Myometrial cell (primary cell): ENCODE measurements around the gene RRN3.

DNA sequence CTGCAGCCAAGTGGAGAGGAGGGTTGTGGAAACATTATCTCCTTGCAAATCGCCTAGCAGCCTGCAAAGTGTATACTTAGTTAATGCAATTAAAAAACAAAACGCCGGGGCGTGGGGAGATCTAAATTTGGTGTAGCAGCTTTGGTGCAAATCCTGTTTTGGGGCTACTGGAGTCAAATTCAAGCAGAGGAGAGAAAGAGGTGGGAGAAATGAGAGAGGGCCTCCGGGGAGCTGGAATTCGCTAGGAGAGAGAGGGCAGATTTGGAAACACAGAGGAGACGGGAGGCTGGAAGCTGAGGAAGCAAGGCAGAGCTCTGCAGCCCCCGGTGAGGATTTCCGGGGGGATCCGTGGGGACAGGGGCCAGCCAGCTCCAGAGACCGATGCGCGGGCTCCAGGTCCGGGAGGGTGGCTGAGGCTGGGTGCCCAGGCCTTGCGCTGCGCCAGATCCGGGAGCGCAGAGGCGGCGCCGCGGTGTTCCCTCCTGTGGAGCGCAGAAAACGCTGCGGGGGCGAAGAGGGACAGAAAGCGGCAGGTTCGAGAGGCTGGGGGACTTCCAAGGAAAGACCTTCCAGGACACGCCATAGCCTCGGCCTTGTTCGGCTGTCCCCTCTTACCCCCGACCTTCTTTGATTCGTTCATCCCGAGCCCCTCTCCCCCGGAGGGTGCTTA, 924 bp upstream of the SHISA9 start:
- RAMPAGE, long total RNA = no peak

- RAMPAGE, long total RNA = no peak
These were observed 21.8 kb upstream of the ERCC4 start for GRCh38 chr16:13898023-13898696.

DNA sequence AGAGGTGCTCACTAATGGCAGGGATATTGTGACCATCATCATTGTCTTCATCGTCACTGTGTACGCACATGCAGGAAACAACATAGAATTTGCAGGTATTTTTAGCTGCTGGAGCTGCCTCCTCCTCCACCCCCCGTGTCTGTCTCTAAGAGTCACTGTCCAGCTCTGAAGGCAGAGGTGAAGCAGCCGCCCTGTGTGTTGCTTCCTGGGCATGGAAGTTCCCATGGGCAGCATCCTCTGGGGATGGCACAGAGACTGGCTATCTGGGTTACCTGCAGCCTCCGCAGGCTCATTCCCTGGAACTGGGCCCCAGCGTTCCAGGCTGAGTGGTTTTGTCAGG, 41.6 kb upstream of the MRTFB start:
- RAMPAGE, long total RNA = no peak

DNA sequence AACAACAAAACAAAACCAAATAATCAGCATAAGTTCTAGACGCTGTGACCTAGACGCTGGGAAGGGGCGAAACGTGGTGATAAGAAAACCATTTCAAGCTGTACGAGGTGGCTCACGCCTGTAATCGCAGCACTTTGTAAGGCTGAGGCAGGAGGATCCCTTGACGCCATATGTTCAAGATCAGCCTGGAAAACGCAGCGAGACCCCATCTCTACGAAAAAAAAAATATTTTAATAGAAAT, 559 bp upstream of the BFAR start:
- RAMPAGE, long total RNA = no peak

- RAMPAGE, long total RNA = no peak
These were observed 42.5 kb upstream of the NPIPA1 start for GRCh38 chr16:14894786-14895098.

- RAMPAGE, long total RNA = no peak
These were observed 1.9 kb upstream of the NTAN1 start for GRCh38 chr16:15057787-15058167.

DNA sequence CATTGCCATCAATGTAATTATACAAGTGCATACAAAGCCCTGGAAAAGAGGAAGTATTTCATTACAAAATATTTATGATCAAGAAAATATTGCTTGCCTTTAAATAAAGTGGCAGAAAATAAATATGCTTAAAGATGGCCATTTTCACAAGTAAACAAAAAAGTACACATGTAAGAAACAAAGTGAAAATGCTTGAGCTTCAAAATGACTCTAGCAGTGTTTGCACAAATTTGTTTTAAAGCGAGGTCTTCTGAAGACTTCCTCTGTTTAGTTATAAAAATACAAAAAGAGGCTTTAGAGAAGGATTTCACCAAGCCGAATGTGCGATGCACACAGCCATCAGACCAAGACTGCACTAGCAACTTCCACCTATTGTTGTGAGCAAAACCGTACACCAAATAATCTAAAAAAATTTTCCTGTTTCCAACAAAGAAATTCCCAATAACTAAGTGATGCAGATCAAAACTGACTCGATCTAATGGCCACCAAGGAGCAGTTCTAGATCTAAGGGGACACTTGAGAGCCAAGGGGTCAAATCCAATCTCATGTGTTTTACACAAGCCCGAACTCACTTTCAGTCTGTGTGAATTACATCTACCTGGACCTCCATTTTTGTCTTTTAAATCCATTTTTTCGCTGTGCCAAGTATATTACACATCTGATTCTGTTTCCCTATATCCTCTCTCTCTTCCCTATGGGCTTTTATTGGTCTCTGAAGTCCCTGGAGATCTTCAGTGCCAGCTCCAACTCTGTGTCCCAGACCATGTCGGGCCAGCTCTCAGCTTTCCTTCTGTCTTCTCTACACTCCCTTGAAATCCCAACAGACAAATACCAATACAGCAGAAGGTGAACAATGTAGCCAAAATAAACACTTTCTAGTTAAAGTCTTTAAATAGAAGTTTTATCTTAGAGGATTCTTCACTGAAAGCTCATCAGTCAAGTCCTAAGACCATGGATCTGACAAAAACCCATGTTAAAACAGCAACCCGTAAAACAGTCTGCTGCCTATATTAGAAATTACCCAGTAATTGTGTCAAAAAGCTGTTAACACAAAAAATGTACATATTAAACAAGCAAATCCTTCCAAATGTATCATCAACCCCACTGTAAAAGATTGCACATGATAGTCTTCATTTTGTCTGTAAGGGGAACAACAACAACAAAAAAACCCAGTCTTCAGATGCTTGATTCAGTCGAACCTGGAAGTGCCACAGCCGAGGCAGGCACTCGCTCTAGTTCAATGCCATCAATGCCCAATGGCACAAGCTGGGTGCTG, 5.0 kb upstream of the NTAN1 start:
- RAMPAGE, long total RNA = no peak

DNA sequence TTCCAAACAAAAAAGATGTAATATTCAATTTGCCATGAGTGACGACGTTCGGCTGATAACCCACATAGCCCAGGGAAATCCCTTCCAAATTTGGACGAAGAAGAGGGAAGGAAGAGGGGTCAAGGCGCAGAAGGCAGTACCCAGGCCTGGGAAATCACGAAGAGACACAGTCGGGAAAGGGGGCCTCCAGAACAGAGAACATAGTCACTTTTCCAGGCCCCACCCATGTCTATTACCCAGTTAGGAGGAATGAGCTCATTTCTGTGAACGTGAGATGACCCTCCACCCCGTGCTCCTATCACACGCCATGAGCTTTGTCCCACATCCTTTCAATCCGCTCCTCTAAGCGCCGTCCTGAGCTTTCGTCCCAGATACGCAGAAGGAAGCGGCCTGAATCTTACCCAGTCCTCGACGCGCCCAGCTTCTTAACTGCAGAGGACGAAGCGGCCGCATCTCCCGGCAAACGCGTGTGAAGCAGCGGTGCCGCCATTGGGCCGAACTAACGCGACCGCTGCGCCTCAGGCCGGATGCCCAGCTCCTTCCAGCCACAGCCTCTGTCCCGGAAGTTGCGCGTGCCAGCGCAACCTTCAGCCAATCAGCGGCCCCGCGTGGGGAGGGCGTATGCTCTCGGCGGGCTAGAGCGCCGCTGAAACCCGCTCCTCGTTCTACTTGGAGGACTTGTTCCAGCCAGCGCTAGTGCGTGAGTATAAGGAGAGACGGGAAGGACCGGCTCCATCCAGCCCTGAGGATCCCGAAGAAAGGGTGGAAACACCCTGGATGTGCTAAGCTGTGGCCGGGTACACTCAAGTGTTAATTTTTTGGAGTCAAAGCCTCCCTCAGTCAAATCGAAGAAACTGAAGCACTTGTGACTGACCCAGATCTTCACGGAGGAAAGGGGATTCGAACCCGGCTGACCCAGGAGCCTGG, at the start of gene RRN3:
Gene RRN3, minus strand, starts transcription at position 529 of the 927 bp plus-strand sequence.
- RAMPAGE, long total RNA = start-site peak on the minus strand centred at position 518 of the sequence, 44 bp wide, 78 and 53 reads in 2 replicates

GRCh38 chr16:15206317-15206738, 112.3 kb upstream of the RRN3 start:
- RAMPAGE, long total RNA = no peak

- RAMPAGE, long total RNA = no peak
These were observed 28.2 kb downstream of the BMERB1 start for GRCh38 chr16:15462486-15463057.

- RAMPAGE, long total RNA = no peak
These were observed 64.5 kb downstream of the BMERB1 start for GRCh38 chr16:15498851-15499238.

DNA sequence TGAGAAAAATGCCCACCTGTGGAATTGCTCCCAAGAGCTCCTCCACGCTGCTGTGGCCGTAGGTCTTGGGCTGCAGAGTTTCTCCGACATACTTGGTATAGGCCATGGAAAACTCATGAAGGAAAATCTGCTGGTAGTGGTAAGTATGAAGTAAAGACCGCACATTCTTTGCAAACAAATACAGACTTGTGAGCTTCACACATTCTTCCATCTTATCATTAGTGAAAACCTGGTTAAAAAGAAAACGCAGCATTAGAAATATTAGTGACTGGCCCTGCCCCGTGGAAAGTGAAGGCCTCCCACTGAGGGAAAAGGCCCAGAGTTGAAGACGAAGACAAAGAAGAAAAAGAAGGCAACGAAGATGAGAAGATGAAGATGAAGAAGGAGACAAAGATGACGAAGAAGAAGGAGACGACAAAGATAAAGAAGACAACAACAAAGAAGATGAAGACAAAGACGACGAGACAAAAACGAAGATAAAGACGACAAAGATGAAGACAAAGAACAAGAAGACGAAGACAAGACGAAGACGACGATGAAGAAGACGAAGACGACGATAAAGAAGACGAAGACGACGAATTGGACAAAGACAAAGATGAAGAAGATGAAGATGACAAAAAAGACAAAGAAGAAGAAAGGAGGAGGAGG, 40.9 kb downstream of the MARF1 start:
- RAMPAGE, long total RNA = no peak

DNA sequence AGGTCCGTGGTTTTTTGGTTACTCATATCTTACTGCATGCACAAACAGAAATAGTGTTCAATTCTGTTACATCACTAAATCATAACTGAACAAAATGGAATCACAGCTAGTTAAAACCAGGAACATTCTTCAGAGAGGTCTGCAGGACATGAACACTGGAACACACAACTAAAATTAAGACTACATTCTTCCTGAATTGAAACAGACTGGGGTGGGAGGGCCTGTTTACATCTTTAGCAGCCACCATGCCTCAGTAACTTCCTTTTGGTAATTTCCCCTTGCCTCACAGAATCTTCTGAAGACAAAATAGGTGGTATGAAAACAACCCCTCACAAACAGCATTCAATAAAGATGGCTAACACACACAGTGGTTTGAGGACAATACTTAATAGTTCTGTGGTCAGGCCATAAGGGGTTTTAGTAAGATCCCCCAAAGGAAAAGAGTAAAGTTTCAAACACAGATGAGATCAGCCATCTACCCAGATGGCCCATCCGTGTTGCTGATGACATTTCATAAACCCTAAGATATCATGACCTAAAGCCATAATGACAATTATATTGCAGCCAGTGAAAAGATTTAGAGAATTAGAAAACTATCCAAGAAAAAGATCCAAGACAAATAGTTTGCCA, 6.5 kb downstream of the MARF1 start:
- RAMPAGE, long total RNA = no peak

- RAMPAGE, long total RNA = no peak
These were observed 3.3 kb downstream of the NDE1 start for GRCh38 chr16:15653269-15653744.

DNA sequence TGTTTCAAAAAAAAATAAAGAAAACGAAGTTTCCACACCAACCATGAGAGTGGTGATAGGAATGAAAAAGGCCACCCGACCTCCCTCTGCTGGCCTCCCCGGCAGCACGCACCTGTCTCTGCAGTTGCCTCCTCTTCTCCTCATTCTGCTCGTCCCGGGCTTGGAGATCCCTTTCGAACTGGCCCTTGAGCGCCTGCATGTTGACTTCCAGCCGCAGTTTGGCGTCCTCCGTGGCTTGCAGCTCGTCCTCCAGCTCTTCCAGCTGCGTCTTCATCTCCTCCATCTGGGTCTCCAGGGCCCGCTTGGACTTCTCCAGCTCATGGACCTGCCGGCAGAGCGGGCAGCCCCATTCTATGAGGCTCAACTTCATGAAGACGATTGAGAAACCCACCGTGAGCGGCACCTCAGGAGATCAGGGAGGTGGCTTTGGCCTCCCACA, 70.7 kb downstream of the NDE1 start:
- RAMPAGE, long total RNA = no peak

GRCh38 chr16:15747526-15747925, 97.5 kb downstream of the NDE1 start:
- RAMPAGE, long total RNA = no peak

DNA sequence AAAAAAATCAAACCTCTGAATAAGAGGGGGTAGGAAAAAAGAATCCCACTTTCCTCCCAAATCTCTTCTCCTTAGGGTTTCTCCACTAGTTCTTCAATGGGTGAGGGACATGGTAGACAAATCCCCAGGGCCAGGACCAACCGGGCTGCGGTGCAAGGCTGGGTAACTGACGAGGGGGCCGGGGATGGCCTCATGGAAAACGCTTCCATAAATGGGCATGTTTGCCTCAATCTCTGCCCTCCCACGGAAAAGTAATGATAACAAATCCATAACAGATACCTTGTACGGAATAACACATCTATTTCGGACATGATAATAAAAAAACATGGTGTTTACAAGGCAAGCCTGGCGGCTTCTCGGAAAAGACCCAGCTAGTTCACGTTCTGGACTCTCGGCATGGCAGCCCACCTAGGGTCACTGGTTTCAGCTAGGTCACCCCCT, 2.0 kb downstream of the MYH11 start:
- RAMPAGE, long total RNA = no peak

- RAMPAGE, long total RNA = no peak
These were observed 2.6 kb upstream of the MYH11 start for GRCh38 chr16:15859275-15859922.

- RAMPAGE, long total RNA = no peak
These were observed 76.2 kb downstream of the ABCC1 start for GRCh38 chr16:16025534-16026083.

DNA sequence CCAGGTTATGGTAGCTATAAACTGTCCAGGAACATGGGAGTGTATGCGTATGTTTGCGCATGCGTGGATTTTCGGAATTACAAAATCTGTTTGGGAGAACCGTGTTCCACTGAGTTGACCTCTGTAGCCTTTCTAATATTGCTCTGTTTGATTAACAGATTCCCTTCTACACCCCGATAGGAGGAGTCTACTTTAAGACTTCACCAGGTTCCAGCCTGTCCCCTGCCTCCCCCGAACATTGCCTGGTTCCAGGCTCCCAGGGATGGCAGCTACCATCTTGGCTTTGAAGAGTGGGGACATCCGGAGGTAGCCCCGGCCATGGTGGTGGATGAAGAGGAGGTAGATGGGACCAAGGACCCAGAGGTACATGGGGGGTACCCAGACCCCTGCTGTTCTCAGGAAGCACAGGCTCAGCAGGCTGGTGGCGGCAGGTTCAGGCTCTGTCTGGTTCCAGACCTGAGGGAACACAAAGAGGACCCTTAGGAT, 1.9 kb downstream of the ABCC6 start:
- RAMPAGE, long total RNA = no peak